Camera-type eye (tissue), 1 donor: ENCODE data around the gene MAPRE2.

DNA sequence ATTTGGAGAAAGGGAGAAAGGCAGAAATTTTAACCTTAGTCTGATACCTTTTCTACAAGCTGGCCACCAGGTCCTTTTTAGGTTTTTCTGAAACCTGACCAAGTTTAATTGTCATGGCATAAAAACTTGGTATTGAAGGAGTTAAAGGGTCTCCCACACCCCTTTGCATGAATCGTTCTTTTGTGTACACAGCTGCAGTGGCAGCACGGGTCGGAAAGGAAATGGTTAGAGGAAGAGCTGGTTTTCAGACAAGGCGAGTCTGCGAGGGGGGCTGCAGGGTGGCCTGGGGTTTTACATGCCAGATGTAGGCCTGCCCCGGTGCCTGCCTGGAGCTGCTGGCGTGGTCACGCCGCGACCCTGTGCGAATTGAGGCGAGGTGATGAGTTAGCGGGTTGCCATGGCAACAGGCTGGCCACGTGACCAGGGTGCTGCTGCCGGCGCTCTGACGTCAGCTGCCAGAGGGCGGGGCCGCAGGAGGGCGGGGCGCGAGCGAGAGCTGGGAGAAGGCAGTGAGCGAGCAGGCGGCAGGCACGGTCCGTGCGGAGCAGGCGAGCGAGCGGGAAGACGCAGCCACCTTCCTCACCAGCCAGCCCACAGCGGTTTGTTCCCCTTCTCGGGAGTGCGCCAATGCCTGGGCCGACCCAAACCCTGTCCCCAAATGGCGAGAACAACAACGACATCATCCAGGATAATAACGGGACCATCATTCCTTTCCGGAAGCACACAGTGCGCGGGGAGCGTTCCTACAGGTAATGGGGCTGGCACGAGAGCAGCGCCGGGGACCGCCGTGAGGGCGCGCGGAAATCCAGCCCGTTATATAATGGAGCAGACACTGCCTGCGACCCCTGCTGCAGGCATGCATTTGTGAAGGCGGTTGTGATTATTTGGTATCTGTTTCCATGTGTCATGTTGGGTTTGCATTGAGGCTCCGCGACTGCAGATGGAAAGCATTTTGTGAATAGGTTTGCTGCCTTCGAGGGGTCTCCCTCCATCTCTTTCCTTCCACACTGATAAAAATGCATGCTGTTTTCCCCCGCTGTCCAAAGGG lies at the start of gene MAPRE2:
TSS of gene MAPRE2 (plus strand) at position 501 of the 1,048 bp plus-strand sequence.
- RAMPAGE, long total RNA: no peak

DNA sequence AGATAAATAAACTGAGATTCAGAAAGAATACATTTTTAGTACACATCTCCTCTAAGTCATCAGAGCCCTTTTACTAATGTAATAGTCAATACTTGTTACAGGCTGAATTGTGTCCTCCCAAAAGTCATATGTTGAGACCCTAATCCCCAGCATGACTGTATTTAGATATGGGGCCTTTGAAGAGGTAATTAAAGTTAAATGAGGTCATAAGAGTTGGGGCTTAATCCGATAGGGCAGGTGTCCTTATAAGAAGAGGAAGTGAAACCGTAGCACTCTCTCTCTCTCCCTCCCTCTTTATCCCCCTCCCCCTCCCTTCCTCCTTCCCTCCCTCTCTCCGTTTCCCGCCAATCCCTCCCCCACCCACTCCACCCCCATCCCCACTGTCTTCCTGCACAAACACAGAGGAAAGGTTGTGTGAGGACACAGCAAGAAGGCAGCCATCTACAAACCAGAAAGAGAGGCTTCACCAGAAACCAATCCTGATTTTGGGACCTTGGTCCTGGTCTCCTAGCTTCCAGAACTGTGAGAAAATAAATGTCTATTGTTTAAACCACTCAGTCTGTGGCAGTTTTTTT lies 66.6 kb upstream of the ZNF397 start:
- RAMPAGE, long total RNA: no peak

DNA sequence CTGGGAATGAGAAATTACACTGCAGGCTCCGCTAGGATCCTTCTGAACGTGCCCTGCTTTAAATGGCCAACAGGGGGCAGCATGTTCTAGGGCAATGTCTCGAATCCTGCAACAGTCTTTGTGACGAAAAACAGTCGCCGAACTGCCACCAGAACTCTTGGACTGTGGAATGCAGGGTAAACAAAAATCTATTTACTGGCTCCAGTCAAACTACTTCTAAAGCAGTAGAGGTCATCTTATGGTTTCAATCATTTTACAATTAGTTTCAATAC lies 9.8 kb upstream of the ZNF397 start:
- RAMPAGE, long total RNA: no peak

GRCh38 chr18:35263846-35264390 lies 23.1 kb downstream of the ZNF397 start:
- RAMPAGE, long total RNA: no peak

DNA sequence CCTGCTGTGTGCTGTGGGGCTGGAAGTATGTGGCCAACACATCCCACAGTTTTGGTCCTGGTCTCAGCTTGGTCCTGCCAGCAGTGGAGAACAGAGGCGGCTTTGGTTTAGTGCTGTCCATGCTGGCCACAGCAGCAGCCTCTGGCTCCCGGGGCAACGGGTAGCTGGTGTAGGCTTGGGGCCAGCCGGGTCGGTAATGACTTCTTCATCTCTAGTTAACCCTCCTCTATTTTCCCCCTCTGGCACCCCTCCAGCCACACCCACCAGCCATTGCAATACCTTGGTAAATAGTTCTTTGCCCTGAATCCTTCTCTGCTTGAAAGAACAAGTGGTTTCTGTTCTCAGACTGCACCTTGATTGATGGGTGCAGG lies 31.7 kb upstream of the ZNF396 start:
- RAMPAGE, long total RNA: no peak

- RAMPAGE, long total RNA: no peak
Observed at GRCh38 chr18:35456300-35456891, 41.4 kb downstream of the INO80C start.

- RAMPAGE, long total RNA: no peak
Observed at GRCh38 chr18:35488162-35488764, 9.5 kb downstream of the INO80C start.

DNA sequence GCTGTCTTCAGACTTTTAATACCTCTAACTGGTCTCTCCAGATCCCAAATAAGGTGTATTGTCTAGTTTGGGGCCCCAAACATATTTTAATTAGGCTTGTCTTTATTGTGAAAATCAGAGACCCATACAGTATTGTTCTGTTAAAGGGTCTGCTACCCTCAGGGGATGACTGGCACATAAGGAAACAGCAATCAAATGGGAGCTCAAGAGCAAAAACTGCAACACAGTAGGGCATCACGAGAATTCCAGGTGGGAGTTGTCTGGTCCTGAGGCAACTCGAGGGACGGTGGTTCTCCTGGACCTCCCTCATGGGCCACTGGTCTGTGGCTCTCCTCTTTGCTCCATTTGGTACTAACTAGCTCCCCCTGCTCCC lies 88.3 kb upstream of the C18orf21 start:
- RAMPAGE, long total RNA: no peak

DNA sequence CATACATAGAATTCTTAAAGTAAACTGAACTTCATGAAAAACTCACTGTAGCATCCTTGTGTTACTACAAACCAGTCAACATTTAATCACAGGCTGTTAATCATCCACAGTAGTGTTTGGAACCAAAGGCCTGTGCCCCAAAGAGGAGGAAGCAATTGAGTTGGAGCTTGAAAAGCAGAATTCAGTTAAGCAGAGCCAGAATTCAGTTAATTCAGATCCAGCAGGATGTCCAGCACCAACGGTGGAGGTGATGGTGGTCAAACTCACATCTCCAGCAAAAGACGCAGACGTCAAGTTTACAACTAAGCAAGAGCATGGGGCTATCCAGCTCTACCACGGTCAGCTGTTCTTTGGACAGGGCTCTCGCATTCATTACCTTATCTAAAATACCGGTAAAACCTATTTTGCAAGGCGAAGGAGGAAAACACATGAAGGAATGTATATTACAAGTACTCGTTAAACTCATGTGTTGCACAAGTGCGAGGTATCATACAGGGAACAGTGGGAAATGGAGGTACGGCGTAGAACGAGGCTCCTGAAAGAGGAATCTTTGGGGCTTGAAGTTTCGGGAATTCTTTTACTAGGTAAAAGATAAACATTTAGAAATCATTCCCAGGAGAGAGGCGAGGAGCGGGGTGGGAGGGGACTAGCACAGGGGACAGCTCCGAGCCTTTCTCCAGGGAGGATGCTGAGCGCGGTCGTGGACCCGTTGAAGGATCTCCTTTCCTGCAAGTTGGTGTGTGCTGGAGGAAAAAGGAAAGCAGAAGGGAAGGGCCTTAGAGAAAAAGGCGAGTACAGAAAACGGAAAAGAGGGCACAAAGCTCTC lies 942 bp downstream of the SLC39A6 start:
- RAMPAGE, long total RNA: no peak

- RAMPAGE, long total RNA: no peak
Observed at GRCh38 chr18:36130475-36130848, 763 bp downstream of the ELP2 start.

DNA sequence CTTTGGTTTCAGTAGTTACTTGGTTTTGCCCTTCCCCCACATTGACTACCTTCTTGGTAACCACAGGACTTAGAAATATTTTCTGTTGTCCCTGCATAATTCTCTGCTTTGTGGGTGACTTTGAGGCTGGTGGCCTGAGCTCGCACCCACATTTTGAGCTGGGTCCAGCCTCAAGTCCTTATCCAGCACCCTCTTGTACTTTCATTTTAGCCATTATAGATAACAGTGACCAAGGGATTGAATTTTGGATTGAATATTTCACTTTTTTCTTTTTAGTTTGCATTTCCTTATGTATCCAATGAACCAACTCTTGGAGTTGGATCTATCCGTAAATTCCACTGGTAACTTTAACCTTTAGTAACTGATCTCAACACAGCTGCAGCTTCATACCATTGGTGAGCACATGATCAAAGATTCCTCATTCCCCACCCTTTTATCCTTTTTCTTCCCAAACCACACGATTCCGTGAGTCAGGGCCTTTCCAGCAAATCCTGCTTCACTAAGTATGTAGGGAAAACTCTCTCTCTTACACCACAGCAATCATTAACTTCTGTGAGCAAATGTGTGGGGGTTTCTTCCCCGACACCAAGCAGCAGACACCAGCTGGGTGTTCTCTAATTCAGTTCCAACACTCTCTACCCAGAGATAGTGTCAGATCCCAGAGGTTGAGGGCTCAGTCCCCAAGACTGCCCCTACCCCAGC lies 23.4 kb downstream of the ELP2 start:
- RAMPAGE, long total RNA: no peak

- RAMPAGE, long total RNA: no peak
Observed at GRCh38 chr18:36156438-36156728, 26.7 kb downstream of the ELP2 start.

DNA sequence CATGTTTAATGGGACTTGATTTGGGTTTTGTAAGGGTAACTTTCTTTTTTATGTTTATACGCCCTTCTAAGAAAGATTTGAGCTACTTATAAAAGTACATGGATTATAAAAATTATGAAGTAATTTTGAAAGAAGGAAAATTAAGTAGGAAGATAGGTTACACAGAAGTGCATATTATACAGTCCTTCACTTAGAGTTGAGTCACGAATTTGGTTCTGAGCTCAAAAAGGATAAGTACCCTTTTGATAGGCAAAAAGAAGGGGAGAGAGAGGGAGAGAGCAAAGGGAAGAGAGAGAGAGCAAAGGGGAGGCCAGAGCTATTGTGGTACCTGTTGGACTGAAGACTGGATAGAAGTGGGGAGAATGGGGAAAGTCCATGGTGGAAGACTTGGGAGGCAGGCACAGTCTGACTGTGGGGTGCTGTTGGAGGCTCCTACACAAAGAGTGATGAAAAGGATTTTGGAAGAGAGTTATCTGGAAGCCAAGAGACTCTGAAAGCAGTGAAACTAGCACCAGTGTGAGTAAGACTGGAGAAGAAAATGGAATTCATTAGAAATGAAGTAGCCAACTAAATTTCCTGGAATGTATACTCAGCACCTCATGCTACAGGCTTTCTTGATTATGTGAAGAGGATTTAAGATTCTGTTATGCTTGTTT lies 27.6 kb downstream of the ELP2 start:
- RAMPAGE, long total RNA: no peak

GRCh38 chr18:36177431-36178426 lies 9.6 kb upstream of the MOCOS start:
- RAMPAGE, long total RNA: no peak

- RAMPAGE, long total RNA: no peak
Observed at GRCh38 chr18:36711778-36712321, 117.0 kb downstream of the TPGS2 start.

GRCh38 chr18:37299439-37300189 lies 266.0 kb downstream of the CELF4 start:
- RAMPAGE, long total RNA: no peak

GRCh38 chr18:37403191-37403711 lies 162.3 kb downstream of the CELF4 start:
- RAMPAGE, long total RNA: no peak

DNA sequence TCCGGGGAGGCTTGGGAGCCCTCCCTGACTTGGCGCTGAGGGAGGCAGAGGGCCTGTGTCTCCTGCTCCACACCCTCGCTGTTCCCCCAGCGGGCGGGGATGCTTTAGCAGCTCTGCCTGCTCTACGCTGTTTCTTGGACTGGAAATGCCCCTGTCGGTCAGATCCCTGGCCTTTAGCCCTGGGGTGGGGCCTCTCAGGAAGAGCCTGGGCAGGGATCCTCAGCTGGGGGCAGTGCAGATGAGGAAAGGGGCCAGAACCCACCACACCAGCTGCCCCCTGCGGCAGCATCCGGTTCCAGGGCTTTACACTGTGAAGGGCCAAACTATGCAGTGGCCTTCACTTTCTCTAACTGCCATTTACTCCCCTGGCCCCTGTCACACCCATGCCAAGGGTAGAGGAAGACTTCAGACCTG lies 11.8 kb upstream of the CELF4 start:
- RAMPAGE, long total RNA: no peak

DNA sequence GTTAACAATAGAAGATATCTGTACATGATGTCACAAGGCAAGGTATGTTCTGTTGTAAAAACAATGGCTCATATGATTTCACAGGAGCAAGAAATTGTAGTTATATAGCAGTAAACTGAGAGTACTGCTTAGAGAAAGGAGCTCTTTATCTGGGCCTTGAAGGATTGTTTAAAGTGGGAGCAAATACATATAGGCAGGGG lies 1159.8 kb upstream of the CELF4 start:
- RAMPAGE, long total RNA: no peak

GRCh38 chr18:39086254-39086617 lies 1520.6 kb upstream of the CELF4 start:
- RAMPAGE, long total RNA: no peak